Heart (tissue), 3 donors: ENCODE results near the gene VPS26C.

- RAMPAGE, long total RNA, 2 experiments = no peak in any of the 2 experiments
These were observed 378.5 kb upstream of the RUNX1 start for GRCh38 chr21:35427568-35428038.

- RAMPAGE, long total RNA, 2 experiments = no peak in any of the 2 experiments
These were observed 496.4 kb downstream of the SETD4 start for GRCh38 chr21:35563601-35564626.

- RAMPAGE, long total RNA, 2 experiments = no peak in any of the 2 experiments
These were observed 4.0 kb upstream of the CBR1 start for GRCh38 chr21:36065870-36066142.

GRCh38 chr21:36155253-36155975, 1.2 kb upstream of the DOP1B start:
- RAMPAGE, long total RNA, 2 experiments = no peak in any of the 2 experiments

DNA sequence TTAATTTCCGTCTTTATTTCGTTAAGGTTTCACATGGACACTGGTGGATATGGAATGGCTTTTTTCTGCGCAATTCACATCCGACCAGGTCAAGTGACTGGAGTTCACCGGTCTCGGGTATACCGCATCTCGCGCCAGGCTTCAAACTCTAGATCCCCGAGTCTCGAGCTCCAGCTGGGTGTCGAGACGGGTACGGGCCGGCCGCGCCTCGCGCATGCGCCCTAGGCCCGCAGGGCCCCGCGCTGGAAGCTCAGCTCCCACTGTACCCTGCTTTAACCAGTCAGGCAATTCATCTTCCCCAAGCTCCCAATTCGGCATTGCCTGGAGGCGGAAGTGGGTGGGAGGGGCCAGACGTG, 216 bp upstream of the MORC3 start:
- RAMPAGE, long total RNA, 2 experiments = no peak in any of the 2 experiments

DNA sequence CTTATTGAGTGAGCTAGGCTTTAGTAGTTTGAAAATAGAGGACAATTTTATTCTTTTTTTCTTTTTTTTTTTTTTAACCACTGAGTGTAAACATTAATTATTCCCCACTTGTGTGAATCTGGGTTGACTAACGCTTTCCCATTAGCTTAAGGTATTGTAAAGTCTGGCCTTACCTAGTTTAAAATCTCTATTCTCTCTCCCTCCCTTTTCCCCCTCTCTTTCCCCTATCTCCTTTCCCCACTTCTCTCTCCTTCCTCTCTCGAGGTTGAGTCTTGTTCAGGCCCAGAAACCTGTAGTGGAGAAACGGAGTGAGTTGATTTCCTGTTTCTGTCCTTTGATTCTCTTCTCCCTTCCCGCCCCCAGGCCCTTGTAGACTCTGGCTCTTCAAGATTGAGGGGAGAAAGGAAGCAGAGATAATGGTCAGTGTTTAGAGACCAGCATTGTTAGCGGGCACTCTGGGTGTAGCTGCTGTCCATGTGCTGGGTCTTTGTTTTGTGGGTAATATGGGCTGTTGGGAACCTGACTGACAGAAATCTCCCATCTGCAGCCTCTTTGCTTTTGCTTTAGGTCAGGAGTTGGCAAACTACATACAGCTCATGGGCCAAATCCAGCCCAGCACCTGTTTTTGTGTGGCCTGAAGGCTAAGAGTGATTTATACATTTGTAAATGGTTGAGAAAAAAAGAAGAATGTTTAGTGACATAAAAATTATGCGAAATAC, 1.6 kb downstream of the MORC3 start:
- RAMPAGE, long total RNA, 2 experiments = no peak in any of the 2 experiments

DNA sequence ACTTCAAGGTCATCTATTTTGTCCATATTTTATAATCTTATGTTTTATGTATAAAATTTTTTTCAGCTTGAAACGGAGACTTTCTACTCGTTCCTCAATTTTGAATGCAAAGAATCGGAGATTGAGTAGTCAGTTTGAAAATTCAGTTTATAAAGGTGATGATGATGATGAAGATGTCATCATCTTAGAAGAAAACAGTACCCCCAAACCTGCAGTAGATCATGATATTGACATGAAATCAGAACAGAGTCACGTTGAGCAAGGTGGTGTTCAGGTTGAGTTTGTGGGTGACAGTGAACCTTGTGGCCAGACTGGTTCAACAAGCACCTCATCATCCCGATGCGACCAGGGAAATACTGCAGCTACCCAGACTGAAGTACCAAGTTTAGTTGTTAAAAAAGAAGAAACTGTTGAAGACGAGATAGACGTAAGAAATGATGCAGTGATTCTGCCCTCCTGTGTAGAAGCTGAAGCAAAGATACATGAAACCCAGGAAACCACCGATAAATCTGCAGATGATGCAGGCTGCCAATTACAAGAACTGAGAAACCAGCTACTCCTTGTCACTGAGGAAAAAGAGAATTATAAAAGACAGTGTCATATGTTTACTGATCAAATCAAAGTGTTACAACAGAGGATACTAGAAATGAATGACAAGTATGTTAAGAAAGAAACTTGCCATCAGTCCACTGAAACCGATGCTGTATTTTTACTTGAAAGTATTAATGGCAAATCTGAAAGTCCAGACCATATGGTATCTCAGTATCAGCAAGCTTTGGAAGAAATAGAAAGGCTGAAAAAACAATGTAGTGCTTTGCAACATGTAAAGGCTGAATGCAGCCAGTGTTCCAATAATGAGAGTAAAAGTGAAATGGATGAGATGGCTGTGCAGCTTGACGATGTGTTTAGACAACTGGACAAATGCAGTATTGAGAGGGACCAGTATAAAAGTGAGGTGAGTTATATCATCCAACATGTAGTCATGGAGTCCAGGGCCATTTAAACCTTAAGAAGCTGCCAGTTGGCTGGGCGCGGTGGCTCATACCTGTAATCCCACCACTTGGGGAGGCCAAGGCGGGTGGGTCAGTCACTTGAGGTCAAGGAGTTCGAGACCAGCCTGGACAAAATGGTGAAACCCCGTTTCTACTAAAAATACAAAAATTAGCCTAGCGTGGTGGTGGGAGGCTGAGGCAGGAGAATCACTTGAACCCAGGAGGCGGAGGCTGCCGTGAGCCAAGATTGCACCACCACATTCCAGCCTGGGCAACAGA, 15.8 kb upstream of the CHAF1B start:
- RAMPAGE, long total RNA, 2 experiments = no peak in any of the 2 experiments

DNA sequence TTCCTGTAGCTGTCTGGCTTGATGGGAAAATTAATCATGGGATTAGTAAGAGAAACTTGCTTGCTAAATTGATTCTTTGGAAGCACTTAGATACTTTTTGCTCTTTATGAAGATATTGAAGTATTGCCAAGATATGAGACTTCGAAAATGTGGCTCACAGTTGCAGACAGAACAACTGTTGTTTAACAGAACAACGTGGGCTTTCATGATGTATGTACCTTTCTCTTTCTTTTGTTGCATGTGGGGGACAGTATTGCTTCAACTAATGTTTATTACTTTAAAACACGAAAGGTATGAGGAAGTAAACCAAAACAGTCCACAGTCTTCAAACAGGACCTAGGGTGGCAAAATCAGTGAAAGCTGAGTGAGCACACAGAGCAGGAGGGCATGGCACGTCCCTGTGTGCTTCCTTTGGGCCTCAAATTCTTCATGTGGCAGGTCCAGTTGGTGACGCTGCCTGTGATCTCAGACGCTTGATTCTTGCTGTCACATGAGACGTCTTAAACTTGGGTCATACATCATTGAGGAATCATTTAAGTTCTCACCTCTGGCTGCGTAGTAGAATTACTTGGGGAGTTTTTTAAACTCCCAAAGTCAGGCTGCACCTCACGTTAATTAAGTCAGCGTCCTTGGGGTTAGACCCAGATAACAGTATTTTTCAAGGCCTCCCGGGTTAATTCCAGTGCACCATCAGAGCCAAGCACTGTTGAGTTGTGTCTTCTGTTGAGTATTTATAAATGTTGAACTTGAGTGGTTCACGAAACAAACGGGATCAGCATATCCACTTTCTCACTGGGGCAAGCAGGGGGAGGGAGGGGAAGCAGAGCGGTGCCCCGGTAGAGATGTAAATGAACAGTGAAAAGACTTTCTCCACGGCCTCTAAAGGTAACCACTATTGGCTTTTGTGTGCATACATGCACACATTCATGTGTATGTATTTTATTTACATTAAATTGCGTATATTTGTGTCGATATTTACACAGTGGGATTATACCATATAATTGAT, 7.6 kb upstream of the CHAF1B start:
- RAMPAGE, long total RNA, 2 experiments = no peak in any of the 2 experiments

DNA sequence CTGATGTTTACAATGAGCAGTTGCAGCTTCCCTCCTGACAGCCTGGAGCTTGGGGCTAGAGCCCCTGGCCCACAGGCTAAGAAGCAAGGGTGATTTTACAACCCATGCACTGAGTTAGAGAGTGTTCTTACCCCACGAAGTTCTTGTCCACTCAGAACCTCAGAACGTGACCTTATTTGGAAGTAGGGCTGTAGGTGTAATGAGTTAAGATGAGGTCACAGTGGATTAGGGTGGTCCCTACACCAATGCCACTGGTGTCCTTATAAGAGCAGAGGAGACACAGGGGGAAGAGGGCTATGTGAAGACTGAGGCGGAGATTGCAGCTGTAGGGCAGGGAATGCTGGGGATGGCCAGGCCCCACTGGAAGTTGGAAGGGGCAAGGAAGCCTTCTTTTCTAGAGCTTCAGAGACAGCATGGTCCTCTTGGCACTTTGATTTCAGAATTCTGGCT, 15.7 kb upstream of the CLDN14 start:
- RAMPAGE, long total RNA, 2 experiments = no peak in any of the 2 experiments

- RAMPAGE, long total RNA, 2 experiments = no peak in any of the 2 experiments
These were observed 11.6 kb downstream of the SIM2 start for GRCh38 chr21:36710268-36711070.

- RAMPAGE, long total RNA, 2 experiments = no peak in any of the 2 experiments
These were observed 88.9 kb downstream of the HLCS start for GRCh38 chr21:36877244-36878307.

DNA sequence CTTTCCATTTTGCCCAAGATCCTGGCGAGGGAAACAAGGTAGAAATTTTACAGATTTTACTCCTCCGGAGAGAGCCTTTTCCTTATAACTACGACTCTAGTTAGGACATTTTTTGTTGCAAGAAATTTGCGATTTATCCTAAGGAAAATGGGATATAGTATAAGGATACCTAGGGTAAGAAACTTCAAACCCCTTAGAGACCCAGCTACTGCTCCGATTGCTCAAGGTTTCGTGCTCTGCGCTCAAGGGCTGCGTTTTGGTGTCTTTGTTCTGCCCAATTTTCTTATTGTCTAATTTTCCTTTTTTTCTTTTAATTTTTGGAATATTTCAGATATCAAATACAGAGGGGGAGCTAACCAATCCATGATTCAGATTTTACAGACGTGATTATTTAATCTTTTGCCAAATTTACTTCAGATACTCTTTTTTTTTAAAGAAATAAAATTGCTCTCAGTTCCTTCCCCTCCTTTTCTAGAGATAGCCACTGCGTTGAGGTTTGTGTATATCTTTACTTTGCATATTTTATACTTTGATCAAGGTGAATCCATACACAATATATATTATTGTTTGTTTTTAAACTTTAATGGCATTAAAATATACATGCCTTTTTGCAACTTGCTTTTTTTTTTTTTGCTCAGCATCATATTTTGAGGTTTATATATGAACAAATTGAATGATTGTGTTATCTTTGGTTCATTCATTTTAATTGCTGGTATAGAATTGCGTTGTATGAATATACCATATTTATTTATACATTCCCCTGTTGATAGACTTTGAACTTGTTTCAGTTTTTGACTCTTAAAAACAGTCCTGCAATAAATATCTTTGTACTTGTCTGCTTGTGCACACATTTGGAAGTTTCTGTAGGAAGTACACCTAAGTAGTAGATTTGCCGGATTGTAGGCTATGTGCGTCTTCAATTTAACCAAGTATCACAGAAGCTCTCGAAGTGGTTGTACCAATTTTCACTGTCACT, 1.8 kb downstream of the TTC3 start:
- RAMPAGE, long total RNA, 2 experiments = no peak in any of the 2 experiments

DNA sequence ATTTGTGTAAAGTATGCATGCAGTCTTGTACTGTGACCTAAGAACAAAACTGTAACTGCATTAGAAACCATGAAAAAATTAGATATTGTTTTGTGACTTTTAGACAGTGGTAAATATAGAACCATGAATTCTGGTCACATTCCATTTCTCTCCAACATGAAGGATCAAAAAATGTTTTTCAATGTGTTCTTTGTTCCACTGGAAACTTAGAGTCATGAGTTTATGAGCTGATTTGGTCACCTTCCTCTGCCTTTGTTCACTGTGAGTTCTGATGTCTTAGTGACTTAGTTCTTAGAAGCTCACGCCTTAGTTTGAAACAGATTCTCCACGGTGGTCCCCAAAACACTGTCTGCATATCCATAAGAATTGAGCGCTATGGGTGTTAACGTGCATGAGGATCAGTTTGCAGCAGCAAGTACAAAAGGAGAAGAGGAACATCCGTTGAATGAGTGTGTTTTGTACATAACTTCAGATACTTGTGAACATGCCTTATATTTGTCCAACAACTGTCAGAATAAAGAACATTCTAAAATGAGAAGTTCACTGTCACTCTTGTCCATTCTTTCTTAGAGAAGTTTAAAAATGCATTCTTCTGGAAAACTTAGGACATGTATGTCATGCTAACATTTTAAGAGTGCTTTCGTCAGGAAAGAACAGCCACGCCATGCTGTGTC, 64.4 kb downstream of the VPS26C start:
- RAMPAGE, long total RNA, 2 experiments = no peak in any of the 2 experiments

DNA sequence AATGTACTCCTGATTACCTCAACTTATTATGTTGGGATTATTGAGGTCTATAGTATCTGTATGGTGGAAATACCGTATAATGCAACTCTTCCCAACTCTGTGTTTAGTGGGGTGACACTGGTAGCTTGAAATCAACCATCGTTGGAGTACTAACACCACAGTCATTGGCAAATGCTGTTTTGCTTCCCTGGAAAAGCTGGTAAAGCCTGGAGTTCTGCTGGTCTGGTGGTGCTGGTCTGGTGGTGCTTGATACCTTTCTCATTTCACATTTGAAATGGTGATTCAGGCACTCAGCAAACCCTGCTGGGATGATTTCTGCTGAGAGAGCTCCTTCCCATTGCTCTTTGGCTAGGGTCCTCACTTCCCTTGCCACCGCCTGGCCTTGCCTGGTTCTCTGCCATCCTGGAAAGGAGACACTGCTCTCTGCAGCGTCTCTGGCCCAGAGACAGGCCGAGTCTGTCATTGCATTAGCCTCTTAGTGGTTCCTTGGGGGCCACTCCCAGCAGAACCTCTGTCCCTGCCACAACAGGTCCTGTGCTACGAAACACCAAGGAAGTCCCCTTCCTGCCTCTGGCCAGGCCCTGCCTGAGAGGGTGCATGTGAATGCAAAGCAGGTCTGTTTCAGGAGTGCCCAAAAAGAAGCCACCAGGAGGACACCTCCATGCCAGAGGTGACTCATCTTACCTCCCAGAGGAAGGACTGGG, 59.9 kb downstream of the VPS26C start:
- RAMPAGE, long total RNA, 2 experiments = no peak in any of the 2 experiments

GRCh38 chr21:37267225-37267810, at the start of gene VPS26C:
Gene VPS26C (minus strand): TSS chr21:37267334.
- RAMPAGE, long total RNA, 2 experiments = start-site peak on the minus strand in 1 of 2 experiments, at chr21:37267320-37267560 at its widest, 332 to 656 reads per replicate

- RAMPAGE, long total RNA, 2 experiments = start-site peak on the minus strand in 1 of 2 experiments, at chr21:37267908-37267979 at its widest, 150 reads per replicate
These were observed 767 bp upstream of the VPS26C start for GRCh38 chr21:37267811-37268390.

DNA sequence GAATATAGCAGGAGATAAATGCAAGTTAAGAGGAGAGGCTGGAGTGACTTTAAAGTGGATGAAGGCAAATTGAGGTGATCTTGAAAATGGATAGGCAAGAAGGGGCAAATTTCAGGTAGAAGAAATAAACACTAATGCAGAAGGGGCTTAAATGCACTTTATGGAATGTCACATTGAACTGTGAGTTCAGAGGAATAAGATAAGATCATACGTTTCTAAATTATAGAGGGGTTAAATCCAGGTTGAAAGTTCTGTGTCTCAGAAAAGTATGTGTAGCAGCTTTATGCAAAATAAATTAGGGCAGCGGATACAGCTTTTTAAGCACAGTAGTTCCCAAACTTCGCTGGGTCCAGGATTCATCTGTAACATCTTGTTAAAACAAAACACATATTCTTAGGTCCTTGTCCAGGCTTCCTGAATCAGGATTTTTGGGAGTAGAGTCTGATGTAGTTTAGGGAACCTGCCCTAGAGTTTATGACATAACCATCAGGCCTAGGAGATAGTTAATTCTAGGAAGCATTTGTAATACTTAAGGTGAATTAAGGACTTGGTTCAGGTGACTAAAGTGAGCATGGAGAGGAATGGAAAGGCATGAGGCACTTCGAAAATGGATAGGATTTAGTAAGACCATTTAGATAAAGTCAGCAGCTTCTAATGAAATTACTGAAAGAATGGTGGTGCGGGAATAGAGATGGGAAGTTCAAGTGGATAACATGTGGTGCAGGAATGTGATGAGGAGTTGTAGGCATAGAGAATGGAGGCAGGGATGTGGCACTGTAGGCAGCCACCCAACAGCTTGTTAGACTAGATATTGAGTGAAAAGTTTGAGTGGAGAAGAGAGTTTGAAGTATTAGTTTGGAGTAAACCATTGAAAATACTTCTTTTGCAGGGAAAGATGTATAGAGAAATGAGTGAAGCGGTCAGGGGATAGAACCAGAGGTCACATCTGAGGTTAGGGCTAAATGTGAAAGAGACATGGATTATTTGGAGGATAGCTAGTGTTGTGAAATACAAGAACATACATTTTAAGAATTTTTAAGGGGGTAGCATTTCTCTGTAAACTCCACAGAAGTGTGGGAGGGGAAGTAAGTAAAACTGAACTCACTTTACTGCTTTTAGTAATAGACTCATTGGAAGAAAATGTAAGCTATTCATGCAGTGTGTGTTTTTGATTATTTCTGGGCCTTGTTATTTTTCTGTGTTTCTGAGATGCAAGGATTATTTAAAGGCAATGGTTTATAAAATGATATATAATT, 45.9 kb downstream of the DYRK1A start:
- RAMPAGE, long total RNA, 2 experiments = no peak in any of the 2 experiments

DNA sequence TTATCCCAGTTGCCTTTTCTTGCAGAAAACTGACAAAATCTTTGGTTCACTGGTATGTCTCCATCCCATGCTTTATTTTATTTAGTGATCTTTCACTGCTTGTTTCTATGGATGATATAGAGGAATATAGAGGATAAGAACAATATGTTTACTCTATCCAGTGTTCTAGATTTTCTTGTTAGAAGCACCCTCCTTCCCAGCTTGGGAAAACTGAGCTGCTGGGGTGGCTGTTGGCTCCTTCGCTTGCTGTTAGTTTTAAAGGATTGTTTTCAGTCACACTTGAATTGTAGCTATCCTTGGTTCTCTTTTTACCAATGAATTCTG, 64.4 kb downstream of the DYRK1A start:
- RAMPAGE, long total RNA, 2 experiments = no peak in any of the 2 experiments

GRCh38 chr21:37433681-37434331, 67.2 kb downstream of the DYRK1A start:
- RAMPAGE, long total RNA, 2 experiments = no peak in any of the 2 experiments

GRCh38 chr21:37444839-37445713, 78.5 kb downstream of the DYRK1A start:
- RAMPAGE, long total RNA, 2 experiments = no peak in any of the 2 experiments